Endodermal cell (in vitro differentiated cells): ENCODE results near the genes CTDSP1, STK36 and TTLL4.

DNA sequence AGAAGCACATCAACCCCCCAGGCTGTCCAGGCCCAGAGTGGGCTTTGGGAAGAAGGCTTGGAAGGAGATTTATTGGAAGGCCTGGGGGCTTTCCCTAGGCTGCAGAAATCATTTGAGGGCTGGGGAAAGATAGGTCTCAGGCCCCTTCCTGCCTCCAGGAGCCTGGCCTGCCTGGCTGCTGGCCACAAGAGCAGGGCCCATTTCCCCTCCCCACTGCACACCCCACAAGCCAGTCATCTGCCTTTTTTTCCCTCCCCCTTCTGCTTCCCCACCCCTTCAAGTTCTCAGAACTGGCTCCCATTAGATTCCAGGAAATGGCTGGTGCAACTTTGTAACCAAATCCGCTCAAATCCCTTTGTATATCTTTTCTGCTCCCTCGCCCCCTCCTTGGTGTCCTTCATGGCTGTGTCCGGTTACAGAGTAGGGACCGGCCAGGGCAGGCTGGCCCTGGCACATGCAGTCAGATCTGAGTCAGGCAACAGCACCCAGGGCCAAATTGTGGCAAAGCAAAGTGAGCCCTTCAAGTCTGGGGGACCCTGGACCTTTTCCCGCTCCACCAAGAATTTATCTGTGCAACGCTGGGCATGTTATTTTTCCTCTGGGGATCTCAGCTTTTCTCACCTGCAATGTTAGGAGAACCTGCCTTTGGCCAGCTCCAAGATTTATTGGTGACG lies 20.8 kb upstream of the TNP1 start:
- PRO-cap: no peak

DNA sequence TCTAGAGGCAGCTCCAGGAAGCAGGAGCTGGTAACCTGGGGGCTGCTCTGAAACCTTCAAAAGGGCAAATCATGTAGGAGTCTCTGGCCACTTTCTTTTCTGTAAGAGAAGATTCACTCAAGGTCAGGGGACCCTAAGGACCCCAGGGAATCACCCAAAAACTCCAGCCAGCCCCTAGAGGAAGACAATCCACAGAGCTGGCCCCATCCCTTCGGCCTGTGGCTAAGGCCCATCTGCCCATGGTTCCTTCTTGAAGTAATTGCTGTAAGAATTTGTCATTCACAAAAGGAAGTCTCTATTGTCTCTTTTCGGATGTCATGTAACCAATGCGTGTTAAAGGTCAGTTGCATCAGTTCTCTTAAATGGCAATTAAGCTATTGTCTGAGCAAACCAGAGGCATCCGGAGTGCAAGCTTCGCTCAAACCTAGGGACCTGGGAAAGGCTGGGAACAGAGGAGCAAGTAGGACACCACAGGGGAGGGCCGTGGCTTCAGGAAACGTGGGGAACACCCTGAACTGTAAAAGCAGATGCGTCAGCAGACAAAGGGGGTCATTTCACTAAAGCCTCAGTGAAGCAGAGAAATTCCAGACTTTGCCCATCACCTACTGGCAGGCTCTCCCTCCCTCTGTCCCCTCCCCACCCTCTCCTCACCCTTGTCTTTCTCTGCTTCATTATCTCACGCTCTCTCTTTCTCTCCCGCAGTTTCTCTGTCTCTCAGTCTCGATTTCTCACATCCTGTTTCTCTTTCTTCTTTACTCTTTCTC lies 204.4 kb upstream of the TNP1 start:
- PRO-cap: no peak

GRCh38 chr2:217398850-217399262 lies 539.0 kb upstream of the TNP1 start:
- PRO-cap: no peak

DNA sequence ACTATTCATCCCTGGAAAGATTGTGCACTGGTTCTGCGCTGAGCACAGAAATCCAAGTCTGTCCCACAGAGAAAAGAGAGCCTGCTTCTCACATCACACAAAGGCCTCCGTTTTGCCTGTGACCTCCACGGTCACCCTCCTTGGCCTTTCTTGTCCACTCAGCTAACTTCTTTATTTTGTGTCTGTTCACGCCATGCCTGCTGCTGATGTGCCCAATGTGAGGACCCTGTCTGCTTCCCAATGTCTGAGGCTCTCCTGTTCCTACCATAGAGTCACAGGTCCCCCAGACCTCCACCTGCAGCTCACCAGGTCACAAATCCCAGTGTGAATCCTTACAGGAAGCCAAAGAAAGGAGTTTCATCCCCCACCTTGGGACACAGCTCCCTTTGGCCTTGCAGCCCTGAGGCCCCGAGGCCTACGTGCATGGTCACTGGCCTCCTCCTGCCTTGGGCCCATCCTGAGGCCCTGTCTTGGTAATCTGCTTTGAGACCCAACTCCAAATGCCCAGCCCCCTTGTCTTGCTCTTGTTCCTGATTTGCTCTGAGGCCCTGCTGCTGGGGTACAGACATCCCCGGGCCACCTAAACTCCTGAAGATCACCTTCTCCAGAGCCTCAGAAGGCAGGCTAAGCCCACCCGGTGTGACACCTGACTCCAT lies 255.0 kb downstream of the TNS1 start:
- PRO-cap: no peak

GRCh38 chr2:217800150-217800882 lies 202.5 kb downstream of the TNS1 start:
- PRO-cap: no peak

DNA sequence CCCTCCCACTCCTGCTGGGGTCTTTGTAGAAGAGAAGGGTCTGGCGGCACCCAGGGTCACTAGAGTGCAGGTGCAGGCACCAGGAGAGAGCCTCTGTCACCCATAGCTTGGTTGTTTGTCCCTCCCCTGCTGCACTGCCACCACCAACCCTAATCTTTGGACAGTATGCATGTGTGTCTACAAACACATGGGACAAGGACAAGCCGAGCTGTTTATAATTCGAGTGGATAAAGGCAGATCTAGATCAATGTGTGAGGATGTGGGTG lies 199.3 kb downstream of the TNS1 start:
- PRO-cap: no peak

GRCh38 chr2:217815973-217816438 lies 186.8 kb downstream of the TNS1 start:
- PRO-cap: no peak

DNA sequence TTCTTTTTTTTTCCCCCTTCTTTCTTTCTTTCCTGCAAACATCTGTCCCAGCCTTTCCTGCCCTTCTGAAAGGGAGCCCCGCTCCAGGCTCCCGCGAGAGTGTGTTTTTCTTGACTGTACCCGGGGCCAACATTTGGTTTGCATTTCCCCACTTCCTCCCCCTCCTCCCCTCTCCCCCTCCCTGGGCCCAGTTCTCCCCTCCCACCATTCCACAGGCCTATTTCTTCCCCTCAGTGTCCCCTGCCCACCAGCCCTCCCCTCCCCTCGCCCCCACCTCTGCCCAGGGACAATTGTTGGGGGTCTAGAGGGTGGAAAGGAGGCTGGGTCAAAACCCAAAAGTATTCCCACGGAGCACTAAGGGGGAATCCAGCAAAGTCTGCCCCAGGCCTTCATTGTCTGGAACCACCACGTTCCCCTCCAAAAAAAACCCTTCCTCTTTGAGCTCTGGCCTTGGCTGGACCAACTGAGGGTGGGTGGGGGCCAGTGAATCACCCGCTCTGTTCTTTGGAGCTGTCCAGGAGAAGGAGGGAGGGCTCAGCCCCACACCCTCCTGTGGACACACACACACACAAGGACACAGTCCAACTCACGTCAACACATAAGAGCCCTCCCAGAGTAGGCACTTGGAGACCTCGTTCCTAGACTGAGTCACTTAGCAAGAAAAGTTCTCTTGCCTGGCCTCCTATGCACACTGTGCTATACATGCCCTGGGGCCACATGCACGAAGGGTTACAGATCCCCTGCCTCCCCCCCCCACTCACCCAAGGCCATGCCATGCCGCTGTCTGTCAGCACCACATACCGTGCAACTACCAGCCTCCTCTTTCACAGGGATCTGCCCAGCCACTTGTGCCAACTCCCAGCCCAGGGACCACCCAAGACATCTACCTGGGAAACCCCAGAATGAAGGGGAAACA lies 1.1 kb upstream of the TNS1 start:
- PRO-cap: no peak

DNA sequence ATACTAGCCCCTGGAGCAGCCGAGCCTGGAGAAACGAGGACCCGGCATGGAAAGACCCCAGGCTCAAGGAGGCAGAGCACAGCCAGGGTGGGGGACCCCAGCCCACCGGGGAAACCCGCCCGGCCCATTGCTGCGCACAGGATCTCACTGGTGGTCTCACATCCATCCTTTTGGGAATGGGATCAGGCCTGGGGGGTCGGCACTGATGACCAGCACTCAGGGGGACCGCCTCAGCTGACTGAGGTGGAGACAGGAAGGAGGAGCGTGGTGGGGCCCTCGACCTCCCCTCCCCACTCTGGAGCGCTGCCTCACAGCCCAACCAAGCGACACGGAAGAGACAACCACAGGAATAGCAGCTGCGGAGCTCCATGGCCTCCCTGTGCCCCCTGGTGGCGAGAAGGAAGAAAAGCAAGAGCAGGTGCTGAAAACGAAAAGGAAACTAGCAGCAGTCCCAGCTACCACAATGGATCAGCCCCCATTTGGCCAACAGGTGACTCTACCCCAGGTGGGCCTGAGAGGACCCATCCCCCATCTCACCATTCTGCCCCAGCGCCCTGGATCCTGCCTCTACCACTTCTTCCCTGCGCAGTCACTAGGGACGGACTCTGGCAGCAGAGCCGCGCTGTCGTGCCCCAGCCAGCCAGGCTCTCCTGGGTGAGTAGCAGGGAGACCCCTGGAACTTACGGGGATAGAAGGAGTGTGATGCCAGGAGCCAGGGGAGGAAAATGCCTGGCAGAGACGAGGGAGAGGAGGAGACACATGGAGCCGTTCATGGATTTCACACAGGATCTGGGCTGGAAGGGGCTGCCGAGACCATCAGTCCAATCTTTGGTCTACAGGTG lies 32.0 kb upstream of the TNS1 start:
- PRO-cap: no peak

- PRO-cap: no peak
These were observed 314 bp downstream of the PNKD start for GRCh38 chr2:218270628-218271038.

DNA sequence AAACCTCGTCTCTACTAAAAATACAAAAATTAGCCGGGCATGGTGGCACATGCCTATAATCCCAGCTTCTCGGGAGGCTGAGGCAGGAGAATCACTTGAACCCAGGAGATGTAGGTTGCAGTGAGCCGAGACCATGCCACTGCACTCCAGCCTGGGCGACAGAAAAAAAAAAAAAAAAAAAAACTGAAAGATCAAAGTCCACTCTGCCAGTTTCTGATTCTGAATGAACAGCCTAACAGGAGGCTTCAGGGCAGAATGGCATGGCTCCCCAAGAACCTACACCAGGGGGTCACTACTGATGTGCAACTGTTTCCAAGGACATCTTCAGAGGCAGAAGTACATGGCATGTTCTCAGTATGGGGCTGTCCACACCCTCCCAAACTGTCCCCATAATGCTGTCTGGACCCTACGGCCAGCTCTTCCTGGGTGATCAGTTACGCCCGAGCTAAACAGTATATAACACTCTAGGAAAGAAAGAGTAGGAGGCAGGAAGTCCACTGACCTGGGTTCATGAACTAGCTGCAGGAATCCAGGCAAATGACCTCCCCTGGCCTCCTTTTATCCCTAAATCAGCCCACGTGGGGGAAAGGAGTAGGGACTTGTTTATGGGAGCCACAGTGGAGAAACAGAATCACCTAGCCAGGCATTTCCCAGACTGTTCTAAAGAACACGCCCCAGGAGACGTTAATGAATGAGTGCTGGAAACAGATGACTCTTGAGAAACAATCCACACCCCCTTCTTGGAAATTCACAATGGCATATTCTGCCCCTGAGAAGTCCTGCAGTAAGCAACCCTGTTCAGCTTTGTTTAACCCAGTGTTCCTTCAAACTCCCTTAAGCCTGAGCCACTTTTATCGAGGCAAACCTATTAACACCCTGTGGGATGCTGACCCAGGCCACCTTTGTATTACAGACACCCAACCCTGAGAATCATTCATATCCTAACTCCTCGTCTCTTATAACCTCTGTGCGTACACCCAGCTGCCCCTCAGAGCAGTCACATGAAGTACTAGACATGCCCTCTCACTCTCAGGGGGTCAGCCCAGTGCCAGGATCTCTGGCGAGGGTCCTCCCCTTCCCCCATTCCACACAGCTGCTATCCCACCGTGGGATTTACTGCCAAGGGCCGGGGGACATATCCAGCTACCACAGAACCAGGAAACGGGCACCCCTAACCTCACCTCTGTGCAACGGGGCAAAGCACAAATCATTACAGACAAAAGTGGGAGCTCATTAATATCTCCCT lies 2.4 kb downstream of the TMBIM1 start:
- PRO-cap: bidirectional peak, plus-strand start at position 933 of the sequence, minus-strand start at position 810 of the sequence

GRCh38 chr2:218357665-218358338 lies 1.1 kb downstream of the CATIP start:
- PRO-cap: no peak

- PRO-cap: no peak
These were observed 6.8 kb upstream of the CTDSP1 start for GRCh38 chr2:218392593-218393624.

DNA sequence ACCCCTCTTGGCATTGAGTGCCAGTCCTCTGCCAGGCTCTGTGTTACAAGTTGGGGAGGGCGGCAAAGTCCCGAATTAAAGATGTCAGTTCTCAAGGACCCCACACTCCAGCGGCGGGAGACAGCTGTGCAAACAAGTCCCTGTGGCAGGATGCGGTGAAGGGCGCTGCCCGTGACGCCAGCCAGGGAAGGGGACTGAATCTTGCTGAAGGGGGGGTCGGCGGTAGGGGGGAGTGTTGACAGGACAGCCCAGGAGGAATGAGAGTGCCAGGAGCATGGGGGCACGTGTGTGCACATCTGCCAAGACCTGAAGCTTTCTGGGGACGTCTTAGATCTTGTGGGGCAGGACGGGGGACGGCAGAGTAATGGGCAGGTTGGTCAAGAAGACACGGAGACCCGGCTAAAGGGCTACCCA lies 2.9 kb upstream of the CTDSP1 start:
- PRO-cap: bidirectional peak, plus-strand start at position 330 of the sequence, minus-strand start at position 366 of the sequence

DNA sequence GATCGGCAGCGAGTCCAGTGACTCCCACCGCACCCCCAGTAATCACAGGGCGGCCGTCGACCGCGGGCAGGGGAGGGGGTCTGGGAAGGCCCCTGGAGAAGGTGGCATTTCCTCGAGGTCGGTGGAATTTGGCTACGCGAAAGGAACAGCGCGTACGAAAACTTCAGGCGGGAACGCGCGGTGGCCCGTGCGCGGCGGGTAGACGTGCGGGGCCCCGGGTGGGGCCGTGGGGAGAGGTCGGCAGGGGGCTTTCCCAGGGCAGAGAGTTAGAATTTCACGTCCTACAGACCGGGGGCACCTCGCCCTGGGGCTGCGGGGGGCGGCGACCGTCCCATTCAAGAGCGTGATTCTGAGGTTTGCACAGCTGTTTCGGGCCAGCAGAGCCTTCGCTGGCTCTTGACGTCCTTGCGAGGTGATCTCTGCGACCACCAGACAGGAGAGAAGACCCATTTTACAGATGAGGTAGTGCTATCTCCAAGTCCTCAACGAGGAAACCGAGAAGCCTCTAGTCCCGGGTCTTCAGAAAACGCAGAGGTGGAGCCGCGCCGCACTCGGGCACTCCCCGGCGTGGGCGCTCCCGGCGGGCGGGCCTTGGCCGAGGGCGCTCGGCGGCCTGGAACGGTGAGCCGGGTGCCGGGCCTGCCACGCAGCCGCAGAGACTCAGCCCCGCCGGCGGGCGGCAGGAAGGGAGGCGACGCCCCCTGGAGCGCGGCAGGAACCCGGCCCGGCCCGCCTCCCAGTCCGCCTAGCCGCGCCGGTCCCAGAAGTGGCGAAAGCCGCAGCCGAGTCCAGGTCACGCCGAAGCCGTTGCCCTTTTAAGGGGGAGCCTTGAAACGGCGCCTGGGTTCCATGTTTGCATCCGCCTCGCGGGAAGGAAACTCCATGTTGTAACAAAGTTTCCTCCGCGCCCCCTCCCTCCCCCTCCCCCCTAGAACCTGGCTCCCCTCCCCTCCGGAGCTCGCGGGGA lies at the start of gene CTDSP1:
CTDSP1 (plus strand) TSS at position 856 of the 967 bp plus-strand sequence.
- PRO-cap: bidirectional peak, plus-strand start at position 58 of the sequence, minus-strand start at position 19 of the sequence; bidirectional peak, plus-strand start at position 763 of the sequence, minus-strand start at position 660 of the sequence

GRCh38 chr2:218400181-218400827 lies 636 bp downstream of the CTDSP1 start:
- PRO-cap: bidirectional peak, plus-strand start at chr2:218400578, minus-strand start at chr2:218400293

- PRO-cap: bidirectional peak, plus-strand start at chr2:218672086, minus-strand start at chr2:218671979; bidirectional peak, plus-strand start at chr2:218672339, minus-strand start at chr2:218672177
These were observed at the start of gene STK36 for GRCh38 chr2:218671846-218672955. Gene STK36, plus strand, starts transcription at chr2:218672086.

DNA sequence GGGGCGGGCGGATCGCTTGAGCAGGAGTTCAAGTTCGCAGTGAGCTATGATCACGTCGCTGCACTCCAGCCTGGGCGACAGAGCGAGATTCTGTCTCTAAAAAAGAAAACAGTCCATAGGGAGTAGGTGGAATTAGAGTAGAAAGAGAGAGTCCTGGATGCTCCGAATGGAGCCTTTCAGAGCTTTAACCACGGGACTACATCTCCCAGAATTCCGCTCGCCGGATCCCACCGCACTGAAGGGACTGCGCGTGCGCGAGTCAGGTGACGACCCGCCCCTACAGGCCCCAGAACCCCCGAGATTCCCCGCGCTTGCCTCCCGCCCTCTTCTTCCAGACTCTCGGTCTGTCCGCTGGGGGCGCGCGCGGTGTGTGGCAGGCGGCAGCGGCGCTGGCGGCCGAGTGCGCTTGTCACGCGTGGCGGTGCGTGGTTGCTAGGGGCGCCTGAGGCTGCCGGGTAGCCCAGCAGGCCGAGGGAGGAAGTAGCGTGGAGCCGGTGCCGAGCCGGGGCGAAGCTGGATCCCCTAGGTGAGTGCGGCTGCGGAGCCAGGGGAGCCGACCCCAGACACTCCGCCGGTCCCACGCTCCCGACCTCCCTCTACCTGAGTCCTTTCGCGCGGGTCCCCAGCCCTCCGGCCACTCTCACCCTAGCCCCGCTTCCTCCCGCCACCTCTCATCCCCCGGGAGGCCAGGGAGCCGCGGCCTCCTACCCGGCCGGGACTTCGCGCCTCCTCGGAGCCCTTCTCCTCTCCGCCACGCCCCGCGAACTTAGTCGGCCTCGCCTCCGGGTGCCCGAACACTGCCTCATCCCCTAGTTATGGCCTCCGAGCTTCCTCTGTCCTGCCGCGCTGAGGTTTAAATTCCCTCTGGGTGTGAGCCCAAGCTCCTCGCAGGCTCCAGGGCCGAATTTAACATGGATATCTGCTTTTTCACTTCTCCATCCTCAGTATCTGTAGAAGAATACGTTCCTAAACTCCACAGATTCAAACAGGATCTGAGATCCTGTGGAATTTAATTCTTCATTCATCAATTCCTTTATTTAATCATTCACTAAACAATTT lies at the start of gene TTLL4:
TTLL4 (plus strand) TSS at position 324 of the 1,059 bp plus-strand sequence.
- PRO-cap: bidirectional peak, plus-strand start at position 345 of the sequence, minus-strand start at position 198 of the sequence; bidirectional peak, plus-strand start at position 793 of the sequence, minus-strand start at position 768 of the sequence

DNA sequence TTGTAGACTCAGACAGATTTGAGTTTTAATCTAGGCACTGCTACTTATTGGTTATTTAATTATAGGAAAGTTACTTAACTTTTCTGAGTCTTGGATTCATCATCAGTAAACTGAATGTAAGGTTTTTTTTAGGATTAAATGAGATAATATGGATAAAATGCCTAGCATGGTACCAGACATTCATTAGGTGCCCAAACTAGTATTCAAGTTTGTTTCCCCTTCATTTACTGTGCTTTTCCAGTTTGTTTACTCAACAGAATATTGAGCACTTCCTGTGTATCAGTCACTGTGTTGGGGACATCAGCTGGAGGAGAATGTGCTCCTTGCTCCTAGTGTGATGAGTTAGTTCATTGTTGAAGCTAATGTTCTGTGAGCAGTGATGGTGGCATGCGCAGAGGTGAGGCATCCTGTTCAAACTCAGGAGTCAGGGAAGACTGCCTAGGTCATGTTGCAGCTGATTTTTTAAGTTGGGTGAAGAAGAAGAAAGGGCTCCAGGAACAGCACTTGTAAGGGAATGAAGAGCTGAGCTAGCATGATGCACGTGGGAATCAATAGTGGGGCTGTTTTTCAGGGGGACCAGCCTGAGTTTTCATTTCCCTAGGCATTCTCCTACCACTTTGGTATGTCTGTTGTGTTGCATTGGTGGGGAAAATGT lies 23.6 kb downstream of the TTLL4 start:
- PRO-cap: no peak

DNA sequence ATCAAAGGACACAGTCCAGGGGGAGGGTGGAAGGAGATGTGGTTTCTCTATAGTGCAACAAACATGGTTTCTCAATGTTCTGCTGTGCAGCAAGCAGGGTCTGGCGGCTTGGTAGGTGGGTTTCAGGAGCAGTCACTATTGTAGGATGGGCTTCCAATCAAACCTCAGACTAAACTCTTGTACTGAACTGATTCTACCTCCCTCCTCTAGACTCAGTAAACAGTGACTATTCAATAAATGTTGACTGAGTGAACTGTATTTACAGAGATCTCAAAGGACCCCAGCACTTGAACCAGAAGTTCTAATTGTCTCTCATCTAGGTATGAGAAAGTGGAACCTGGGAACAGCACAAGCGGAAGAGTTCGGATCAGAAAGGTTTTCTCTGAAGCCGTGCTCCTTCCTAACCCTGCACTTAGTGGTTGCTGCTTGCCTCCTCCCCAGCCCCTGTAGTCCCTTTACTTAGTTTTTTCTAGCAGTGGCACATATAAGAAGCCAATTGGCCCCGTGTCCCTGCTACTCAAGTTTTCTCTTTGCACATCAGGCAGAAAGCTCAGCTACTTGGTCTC lies 26.7 kb upstream of the CYP27A1 start:
- PRO-cap: no peak